ENCODE measurements around the genes PANX2 and MIOX.

DNA sequence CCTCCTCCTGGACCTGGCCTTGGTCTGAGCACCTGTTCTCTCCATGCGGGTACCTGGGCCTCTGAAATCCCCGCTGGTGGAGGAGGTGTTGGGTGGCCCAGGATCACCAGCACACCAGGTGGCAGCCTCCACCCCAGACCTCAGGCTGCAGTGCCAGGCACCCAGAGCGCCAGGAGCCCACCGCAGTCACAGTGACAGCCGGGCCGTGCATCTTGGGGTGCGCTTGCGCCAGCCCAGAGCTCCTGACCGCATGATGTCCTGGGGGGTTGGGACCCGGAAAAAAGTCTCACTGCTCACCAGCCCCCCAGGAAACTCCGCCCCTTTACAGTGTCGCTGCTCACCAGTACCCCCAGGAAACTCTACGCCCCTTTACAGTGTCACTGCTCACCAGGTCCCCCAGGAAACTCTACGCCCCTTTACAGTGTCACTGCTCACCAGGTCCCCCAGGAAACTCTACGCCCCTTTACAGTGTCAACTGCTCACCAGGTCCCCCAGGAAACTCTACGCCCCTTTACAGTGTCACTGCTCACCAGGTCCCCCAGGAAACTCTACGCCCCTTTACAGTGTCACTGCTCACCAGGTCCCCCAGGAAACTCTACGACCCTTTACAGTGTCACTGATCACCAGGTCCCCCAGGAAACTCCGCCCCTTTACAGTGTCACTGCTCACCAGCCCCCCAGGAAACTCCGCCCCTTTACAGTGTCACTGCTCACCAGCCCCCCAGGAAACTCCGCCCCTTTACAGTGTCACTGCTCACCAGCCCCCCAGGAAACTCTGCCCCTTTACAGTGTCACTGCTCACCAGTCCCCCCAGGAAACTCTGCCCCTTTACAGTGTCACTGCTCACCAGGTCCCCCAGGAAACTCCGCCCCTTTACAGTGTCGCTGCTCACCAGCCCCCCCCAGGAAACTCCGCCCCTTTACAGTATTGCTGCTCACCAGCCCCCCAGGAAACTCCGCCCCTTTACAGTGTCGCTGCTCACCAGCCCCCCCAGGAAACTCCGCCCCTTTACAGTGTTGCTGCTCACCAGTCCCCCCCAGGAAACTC lies 15.7 kb upstream of the PIM3 start:
- PRO-cap: no peak

DNA sequence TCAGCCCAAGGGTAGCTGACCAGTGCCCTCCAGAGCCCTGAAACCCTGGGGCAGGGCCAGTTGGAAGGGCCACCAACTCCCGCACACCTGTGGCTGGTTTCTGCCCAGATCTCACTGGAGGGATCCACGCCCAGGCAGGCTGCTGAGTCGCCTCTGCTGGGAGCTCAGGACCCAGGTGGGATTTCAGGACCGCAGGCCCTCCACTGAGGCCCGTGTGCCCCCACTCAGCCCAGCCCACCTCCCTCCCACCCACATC lies 8.9 kb upstream of the PIM3 start:
- PRO-cap: no peak

GRCh38 chr22:49960388-49960538 lies 309 bp upstream of the PIM3 start:
- PRO-cap: bidirectional peak, plus-strand start at chr22:49960476, minus-strand start at chr22:49960307

DNA sequence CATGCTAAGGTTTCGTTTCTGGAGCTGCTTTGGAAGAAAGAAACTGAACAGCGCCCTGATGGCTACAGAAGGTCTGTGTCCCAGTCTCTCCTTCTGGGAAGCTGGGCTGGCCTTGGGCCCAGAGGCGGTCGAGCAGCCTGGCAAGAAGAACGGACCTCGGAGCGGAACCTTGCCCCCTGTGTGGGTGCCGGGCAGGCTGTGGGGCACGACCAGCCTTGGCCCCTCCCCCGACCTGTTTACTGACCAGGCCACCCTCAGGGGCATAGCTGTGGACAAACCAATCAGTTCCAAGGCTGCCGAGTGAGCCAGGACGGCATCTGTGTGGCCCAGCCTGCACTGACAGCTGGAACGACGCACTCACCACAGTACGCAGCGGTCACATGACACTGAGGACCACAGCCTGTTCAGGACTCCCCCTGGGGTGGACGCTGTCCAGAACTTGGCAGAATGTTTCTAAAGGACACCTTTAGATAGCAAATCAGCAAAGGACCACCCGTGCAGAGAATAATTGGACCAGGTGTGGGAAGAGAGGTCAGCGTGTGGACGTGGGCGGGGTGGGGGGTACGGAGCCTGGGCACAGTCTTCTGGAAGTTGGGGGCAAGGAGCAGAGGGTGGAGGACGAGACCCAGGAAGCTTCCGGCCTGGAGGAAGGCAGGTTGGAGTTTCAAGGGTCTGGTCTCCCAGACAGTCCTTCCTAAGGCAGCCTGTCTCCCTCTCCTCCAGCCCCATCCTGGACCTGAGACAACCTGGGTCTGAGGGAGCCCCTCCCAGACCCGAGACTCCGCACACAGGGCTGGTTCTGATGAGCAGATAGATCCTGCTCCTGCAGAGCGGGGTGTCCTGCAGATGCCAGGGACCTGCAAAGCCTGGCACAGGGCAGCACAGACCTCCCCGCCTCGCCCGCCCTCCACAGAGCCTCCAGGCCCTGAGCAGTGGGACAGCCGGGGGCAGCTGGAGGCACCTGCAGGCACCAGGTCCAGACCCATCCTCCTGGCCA lies 7.4 kb downstream of the PIM3 start:
- PRO-cap: no peak

- PRO-cap: no peak
Measured at GRCh38 chr22:49970965-49971814, 10.6 kb downstream of the PIM3 start.

DNA sequence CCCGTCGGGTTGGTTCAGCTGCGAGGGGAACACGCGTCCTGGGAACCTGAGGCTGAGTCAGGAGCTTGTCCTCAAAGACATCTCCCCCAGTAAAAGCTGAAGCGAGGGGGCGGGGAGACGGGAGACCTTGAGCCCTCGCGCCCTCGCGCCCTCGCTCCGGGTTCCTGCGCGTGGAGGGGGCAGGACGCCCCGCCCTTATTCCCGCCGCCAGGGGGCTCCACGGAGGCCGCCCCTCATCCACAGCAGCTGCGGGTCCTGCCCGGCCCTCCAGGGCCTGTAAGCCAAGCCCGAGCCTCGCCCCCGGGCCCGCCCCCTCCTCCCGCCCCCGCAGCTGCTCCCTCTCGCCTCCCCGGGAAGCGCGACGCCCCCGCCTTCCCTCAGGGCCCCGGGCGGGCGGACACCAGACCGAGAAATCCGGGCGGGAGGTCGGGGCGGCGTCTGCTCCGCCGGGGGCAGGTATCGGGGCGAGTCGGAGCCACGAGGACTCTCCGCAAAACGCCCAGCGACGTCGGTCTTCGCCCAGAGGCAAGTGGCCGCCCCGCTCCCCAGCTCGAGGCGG lies 22.8 kb downstream of the PIM3 start:
- PRO-cap: no peak

DNA sequence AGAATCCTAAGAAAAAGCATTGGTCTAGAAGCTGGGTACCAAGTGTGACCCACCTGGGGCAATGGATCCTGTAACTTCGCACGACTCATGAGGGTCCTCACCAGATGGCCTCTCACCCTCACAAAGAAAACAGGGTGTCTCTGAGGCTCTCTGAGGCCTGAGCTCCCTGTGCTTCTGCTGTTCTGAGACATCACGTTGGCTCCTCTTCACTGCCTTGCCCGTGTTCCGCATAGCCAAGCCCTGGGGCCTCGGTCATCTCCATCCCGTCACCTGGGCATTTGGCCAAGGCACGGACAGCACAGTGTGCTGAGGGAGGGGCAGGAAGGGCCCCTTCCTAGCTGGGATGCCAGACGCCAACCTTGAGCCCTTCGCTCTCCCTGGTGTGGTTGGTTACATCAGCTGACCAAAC lies 25.8 kb downstream of the MOV10L1 start:
- PRO-cap: no peak

GRCh38 chr22:50119647-50120342 lies 30.0 kb downstream of the MOV10L1 start:
- PRO-cap: no peak

GRCh38 chr22:50170420-50171025 lies at the start of gene PANX2:
Gene PANX2, plus strand, starts transcription at chr22:50170731.
- PRO-cap: no peak

- PRO-cap: no peak
Measured at GRCh38 chr22:50173229-50173643, 2.7 kb downstream of the PANX2 start.

DNA sequence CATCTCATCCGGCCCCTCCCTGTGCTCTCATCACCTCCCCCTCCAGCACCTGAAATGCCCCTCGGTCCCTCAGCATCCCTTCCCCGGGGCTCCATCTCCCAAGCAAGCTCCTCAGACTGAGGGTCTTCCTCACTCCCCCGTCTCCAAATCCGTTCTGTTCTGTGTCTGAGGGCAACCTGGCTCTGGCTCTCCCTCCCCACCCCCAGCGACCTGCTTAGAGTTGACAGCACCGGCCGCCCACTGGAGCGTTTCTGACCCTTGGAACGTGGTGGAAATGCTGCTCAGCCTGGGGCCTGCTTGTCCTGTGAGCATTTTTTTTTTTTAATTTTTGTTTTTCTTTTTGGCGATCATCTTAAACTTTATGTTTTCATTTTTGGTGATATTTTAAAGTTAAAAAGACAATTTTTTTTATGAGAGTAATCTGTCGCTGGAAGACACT lies 1.5 kb downstream of the SELENOO start:
- PRO-cap: no peak

GRCh38 chr22:50297915-50298366 lies 9.5 kb downstream of the PLXNB2 start:
- PRO-cap: no peak

DNA sequence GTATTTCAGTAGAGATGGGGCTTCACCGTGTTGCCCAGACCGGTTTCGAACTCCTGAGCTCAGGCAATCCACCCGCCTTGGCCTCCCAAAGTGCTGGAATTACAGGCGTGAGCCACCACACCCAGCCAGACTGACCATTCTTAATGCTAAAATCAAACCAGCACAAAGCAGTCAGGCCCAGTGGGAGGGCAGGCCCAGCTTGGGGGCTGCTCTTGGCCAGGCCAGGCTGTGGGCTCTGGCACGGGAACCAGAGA lies 8.7 kb downstream of the PLXNB2 start:
- PRO-cap: no peak

GRCh38 chr22:50314279-50315146 lies 7.1 kb upstream of the PLXNB2 start:
- PRO-cap: no peak

- PRO-cap: no peak
Measured at GRCh38 chr22:50367487-50368317, 24.6 kb downstream of the PPP6R2 start.

DNA sequence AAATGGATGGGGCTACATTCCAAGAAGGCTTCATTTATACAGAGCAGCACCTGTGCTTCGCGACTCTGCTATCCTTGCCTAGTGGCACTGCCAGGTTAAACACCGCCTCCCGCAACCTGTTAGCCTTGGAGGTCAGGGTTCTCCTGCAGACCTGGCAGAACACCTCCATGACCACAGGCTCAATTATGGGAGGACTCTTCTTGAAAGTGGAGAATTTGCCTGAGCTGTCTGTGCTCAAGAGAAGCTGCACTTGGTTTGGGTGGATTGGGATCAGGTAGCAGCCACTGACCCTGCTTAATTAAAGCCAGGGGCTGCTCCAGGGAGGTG lies 56.2 kb downstream of the PPP6R2 start:
- PRO-cap: no peak

- PRO-cap: no peak
Measured at GRCh38 chr22:50418637-50419615, 55.9 kb downstream of the SBF1 start.

DNA sequence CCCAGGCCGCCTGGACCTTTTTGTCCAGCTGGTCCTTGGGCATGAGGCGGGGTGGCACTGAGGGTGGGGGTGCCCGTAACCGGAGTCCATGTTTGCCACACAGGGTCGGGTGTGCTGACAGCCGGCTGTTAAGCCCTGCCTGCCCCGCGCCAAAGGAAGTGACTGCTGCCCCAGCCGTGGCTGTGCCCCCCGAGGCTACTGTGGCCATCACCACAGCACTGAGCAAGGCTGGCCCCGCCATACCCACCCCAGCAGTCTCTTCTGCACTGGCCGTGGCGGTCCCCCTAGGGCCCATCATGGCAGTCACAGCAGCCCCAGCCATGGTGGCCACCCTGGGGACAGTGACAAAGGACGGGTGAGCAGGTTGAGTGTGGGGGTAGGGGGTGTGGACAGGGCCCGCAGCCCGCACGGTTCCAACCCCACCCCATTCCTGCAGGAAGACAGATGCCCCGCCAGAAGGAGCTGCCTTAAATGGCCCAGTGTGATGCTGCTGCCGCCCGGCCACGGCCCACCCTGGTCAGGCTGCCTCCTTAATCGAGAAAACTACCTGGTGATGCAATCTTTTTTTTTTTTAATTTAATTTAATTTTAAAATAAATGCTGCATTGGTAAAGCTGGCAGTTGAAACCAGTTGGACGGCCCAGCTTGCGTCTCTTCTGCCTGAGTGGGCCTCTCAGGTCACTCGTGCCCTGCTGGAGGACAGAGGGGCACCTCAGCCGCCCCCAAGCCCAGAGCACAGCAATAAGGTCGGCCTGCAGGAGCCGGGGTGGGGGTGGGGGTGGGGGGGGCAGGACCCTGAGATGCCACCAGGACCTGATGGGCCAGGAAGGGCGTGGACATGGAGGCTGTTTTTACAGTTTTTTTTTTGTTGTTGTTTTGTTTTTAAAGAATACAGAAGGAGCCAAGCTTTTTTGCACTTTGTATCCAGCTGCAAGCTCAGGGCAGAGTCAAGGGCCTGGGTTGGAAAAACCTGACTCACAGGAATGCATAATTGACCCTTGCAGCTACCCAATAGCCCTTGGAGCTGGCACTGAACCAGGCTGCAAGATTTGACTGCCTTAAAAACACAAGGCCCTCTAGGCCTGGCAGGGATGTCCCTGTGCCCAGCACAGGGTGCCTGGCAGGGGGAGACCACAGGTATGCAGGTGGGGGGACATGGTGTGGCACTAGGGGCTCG lies 30.7 kb downstream of the SBF1 start:
- PRO-cap: no peak

GRCh38 chr22:50486555-50487348 lies at the start of gene MIOX:
Gene MIOX, plus strand, starts transcription at chr22:50486859.
- PRO-cap: no peak

DNA sequence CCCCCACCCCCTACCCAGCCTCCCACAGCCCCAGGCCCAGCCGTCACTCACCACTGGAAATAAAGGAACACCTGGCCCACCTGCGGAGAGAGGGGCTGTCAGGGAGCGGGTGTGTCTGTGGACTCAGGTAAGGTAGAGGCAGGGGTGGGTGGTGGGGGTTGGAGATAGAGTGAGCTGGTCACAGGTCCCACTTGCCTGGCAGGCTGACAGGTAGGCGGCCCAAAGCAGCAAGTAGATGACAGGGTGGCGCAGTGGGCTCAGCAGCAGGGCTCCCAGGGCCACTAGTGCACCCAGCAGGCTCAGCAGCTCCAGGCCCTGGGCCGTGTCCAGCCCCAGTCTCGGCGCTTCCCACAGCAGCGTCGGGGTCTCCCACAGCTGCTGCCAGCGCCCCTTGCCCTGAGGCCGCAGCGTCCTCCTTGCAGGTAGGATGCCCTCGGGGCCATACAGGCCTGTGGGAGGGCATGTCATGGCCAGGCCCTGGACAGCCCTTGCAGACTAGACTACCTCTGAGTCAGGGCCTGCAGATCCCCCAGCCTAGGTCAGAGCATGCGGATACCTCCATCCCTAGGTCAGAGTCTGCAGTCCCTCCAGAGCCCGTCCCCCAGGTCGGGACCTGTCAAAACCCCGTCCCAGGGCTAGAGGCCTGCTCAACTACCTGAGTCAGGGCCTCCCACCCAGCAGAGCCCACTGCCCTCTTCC lies 766 bp downstream of the LMF2 start:
- PRO-cap: no peak

Measured in LUHMES (cell line).